Left ventricle myocardium (tissue), 1 donor: ENCODE measurements around the genes SLC22A24 and SPINDOC.

DNA sequence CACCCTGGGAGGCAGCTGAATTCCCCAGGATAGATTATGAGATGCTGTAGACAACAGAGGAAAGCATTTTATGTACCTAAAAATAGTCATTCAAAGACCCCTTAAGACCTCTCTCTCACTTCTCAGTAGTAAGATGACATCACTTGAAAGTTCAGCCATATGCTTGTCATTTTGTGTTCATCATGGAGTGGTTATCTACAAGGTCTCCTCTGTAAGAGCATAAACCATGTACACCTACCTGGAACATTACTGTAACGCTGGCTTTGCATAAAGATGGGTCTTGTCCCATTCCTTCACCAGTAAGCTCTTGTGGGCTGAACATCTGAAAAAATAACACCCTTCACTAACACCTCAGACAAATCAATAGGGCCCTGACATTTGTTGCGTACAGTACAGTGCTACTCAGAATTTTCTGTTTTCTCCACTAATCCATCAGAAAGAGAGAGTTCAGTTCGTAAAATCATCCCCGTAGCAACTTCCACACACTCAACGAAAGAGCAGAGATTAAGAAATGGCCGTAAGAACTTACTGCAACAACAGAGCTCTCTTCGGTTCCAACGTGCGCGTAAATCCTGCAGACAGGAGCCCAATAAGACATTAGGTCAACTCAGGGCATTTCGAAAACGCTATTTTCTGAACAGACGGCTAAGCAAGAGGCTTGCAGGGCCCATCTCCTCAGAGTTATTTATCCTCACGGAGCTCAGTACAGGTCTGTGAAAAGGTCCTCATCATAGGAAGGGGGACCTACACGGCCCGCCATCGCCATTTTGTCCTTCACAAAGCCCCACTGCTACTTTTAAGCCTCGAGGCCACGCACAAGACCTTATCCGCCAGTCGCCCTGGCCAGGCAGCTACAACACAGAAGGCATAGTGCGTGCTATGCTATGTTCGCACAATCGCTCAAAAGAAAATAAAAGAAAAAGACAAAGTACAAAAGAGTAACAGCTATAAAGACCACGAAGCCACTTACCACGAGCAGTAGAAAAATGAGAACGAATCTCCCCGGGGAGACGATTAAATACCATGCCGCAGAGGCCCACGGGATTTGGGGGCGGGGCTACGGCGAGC, 15.8 kb upstream of the WDR74 start:
- PRO-cap = unidirectional peak, minus-strand start at position 189 of the sequence; unidirectional peak, minus-strand start at position 472 of the sequence; bidirectional peak, plus-strand start outside the sequence, minus-strand start at position 991 of the sequence

GRCh38 chr11:62888898-62889290, 8.2 kb downstream of the SLC3A2 start:
- PRO-cap = no peak

- PRO-cap = no peak
Measured at GRCh38 chr11:63143984-63144377, at the start of gene SLC22A24. Gene SLC22A24 (minus strand): TSS chr11:63144221.

- PRO-cap = no peak
Measured at GRCh38 chr11:63240525-63240934, 2.9 kb downstream of the SLC22A25 start.

DNA sequence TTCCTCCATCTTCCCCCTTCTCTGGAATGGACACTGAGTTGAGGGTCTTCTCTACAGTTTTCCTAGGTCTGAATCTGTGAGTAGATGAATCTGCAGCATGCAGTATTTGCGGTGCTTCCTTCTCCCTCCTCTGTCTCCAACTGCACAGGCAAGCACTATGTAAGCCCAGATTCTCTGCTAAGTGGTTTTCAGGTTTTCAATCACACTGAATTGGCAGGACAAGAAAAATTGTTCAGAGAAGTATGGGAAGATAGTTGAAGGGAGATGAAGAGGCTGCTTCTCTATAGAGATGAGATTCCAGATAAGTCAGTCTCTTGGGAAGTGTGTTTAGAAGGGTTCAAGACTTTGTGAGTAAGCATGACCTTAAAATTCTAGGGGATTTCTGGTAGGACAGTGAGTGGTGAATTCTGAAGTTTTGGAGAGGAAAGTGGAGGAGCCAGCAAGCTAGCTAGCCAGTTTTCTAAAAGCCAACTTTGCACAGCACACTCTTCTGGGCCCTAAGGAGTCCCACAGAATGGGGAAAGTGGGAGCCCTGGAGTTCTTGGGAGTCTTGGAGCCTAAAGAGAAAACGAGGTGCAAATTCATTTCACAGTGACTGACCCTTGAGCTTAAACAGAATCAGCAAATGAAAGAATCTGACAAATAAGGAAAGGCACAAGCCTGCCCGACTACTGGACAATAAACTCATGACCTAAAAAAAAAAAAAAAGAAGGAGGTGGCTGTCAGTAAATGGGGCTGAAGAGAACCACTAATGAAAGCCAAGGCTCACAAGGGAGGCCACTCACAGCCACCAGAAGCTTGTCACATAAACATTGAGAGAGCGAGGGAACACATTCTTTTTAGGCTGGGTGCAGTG, 3.5 kb upstream of the SLC22A25 start:
- PRO-cap = no peak

GRCh38 chr11:63247543-63248170, 4.3 kb upstream of the SLC22A25 start:
- PRO-cap = no peak

DNA sequence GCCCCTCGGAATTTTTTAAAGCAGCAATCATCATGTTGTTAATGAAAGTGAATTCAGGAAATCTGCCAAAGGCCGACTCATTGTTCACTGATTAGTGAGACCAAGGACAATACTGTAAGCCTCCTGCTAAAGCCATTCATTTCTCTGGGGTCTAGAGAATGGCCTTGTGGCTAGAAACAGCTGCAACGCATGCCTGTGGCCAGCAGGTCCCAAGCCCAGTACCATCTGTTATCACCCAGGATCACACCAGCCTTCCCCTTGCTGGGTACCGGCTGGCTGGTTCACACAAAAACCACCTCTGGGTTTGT, 1.2 kb downstream of the PLAAT5 start:
- PRO-cap = no peak

- PRO-cap = no peak
Measured at GRCh38 chr11:63531940-63532365, 4.7 kb upstream of the PLAAT4 start.

DNA sequence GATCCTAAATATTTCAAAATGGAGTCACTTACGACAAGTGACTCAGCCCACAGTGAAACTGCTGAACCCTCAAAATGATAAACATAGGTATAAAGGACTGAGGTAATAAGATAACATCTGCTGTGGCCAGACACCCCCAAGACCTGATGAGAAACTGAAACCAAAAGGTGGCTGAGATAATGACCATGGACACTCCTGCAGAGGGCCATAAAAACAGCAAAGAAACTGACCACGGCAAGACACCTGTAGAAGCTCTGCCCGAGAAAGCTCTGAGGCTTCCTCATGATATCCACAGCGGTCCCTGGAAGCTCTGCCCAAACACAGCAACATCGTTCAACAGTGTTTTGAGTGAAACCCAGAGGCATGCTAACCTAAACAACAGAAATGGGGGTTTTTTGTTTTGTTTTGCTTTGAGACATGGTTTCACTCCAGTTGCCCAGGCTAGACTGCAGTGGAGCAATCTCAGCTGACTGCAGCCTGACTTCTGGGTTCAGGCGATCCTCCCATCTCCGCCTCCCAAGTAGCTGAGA, 1.6 kb upstream of the PLAAT4 start:
- PRO-cap = no peak

GRCh38 chr11:63553611-63554252, 9.4 kb downstream of the PLAAT2 start:
- PRO-cap = no peak

GRCh38 chr11:63574412-63575416, 11.5 kb upstream of the PLAAT2 start:
- PRO-cap = no peak

GRCh38 chr11:63577586-63577884, 14.4 kb upstream of the PLAAT2 start:
- PRO-cap = no peak

DNA sequence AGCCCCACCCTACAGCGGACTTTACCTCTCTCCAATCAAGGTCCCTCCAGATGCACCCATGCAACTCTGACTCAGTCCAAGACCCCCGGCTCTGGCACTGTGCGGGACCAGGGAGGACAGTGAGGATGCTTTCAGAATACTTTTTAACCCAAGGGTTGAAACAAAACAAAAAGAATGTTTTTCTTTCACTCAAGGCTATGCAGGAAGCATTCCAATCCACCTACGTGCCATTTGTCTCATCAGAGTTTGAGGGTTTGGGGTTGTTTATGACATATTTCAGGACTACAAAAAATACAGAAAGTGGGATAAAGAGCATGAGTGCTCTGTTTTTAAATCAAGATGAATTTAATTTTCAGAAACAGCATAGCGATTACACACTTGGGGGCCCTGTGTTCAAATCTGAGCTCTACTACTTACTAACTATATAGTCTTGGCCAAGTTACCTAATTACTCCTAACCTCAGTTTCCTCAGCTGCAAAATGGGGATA, 5.8 kb downstream of the PLAAT3 start:
- PRO-cap = no peak

DNA sequence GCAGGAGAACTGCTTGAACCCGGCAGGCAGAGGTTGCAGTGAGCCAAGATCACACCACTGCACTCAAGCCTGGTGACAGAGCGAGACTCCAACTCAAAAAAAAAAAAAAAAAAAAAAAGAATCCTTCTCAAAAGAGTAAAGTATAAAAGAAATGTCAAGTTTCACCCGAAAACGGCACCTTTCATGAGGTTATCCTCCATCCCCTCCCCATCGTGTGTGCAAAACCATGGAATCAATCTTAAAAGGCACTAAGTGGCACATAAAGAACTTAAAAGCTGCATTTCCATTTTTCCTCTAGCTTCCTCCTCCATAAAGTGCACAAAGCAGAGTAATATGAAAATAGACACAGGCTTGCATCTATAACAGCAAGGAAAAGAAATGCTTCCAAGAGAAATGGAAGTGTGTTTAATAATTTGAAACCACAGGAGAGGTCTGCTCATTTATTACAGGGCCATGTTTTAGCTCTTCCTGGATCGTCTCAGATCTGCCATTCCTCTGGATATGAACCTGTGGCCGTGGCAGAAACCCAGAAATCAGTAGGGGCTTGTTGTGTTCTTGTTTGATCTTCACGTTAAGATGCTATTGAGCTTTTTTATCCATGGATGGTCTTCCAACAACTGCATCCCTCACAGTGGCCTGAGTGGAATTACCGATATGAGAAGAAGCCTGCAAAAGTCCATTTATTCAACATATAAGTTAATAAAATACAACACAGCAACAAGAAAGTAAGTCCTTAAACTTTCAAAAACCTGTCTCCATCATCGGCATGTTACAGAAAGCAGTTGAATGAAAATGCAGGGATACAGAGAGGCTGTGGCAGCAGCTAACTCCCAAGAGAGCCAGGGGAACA, 14.7 kb upstream of the PLAAT3 start:
- PRO-cap = no peak

GRCh38 chr11:63670643-63671297, 406 bp downstream of the ATL3 start:
- PRO-cap = bidirectional peak, plus-strand start at chr11:63670969, minus-strand start at chr11:63670809; bidirectional peak, plus-strand start at chr11:63671225, minus-strand start at chr11:63671196

DNA sequence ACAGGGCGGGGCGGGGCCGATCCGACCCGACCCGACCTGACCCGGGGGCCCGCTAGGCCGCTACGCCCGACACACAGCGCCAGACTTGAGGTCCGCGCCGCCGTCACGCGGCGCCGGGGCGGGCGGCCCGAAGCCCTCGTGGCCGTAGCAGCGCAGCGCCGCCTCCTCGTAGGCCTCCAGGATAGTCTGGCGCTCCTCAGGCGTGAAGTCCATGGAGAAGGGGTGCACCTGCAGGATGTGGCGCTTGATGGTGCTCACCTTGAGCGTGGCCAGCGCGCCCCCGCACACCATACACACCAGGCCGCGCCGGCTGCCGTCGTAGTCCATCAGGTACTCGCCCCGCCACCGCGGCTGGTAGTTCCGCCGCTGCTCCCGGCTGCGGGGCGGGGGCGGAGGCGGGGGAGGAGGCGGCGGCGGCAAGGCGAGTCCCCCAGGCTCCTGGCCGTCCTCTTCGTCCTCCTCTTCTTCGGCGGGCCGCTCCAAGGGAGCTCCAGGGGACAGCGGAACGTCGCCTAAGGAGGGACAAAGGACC, 5.2 kb downstream of the ZFTA start:
- PRO-cap = bidirectional peak, plus-strand start at position 79 of the sequence, minus-strand start outside the sequence

DNA sequence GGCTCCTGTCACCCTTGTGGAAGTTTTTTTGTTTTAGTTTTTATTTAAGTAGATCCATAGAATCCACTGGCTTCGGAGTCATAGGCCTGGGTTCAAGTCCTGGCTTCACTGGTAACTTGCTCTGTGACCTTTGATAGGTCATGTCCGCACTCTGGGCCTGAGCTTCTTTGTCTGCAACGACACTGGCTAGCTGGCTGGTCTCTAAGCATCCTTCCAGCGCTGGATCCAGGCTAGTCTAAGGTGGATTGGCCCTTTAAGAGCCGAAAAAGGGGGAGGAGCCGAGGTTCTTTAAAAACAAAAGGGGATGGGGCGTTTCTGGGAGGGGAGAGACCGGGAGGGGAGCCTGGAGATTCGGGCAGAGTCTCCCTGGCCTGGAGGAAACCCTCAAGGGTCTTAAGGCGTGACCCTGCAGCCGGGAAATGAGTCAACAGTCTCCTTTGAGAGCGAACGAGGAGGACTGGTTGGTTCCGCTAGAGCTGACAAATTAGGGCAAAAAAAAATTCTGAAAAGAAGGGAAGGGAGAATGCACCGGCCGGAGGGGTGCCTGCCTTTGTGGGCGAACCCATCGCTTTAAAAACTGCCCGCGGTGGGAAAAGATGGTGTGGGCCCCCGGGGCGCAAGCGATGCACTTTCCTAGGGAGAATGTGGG, 1.1 kb downstream of the ZFTA start:
- PRO-cap = unidirectional peak, plus-strand start at position 325 of the sequence; unidirectional peak, plus-strand start at position 422 of the sequence

- PRO-cap = bidirectional peak, plus-strand start at chr11:63813456, minus-strand start at chr11:63813293
Measured at GRCh38 chr11:63813084-63813924, at the start of gene SPINDOC. Gene SPINDOC (plus strand): TSS chr11:63813456.

GRCh38 chr11:63814415-63814949, 1.2 kb downstream of the SPINDOC start:
- PRO-cap = no peak

- PRO-cap = no peak
Measured at GRCh38 chr11:63839397-63840397, 787 bp downstream of the MARK2 start.